Colon Carcinoma Metastatic in the Brain (tissue), 2 donors: ENCODE measurements around the gene STON1.

DNA sequence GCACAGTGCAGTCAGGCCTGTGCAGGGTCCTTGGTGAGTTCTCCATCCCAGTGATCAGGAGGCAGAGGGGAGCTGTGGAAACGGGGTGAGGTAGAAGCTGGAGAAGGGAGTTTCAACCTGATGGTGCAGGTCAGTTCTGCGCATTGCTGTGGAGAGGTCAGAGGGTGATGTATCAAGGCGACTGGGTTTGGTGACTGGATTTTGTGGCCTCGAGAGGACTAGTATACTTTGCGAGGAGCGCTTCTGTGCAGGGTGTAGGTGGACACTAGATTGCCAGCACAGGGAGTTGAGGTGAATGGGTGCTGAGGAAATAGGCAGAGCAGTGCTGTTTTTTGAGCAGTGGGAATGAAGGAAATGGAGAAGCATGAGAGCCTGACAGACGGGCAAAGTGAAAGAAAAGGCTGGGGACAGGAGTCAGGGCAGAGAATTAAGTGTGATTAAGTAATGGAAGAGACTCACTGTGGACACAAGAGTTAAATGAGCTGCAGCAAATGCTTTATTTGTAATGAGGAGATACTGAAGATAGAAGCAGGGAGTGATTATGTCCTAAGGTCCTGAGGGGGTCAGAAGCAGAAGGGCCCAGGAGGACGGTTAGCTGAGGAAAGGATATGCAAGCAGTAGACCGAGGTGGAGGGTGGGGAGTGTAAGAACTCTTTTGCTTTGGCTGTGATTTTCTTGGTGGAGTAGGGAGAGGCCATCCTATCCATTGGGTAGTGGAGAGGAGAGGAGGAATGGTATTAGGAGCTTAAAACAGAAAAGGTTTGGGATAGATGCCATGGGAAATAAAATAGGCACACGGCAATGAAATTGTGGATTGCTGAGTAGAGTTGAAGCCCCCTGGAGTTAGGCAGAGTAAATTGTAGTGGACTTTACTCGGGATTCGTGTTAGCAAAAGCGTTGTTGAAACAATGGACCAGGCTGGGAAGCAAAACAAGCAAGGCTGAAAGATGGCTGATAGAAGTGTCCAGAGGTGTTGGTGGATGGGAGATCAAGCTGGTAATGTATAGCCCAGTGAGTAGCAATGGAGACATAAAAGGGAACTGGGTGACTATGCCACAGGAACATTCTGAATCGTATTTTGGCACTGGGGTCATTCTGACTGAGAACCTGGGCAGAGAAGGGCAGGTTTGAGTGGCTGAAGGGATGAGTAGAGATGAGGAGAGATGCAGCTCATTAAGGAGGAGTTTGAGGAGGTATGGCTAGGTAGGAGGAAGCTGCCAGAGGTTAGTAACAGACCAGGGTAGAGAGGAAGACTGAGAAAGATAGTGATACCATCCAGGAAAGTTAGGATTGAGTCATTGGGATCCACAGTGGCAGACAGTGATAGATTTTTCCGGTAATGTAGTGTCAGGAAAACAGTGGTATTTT lies 23.1 kb downstream of the PPP1R21 start:
- PRO-cap, 2 experiments, result no peak in any of the 2 experiments

DNA sequence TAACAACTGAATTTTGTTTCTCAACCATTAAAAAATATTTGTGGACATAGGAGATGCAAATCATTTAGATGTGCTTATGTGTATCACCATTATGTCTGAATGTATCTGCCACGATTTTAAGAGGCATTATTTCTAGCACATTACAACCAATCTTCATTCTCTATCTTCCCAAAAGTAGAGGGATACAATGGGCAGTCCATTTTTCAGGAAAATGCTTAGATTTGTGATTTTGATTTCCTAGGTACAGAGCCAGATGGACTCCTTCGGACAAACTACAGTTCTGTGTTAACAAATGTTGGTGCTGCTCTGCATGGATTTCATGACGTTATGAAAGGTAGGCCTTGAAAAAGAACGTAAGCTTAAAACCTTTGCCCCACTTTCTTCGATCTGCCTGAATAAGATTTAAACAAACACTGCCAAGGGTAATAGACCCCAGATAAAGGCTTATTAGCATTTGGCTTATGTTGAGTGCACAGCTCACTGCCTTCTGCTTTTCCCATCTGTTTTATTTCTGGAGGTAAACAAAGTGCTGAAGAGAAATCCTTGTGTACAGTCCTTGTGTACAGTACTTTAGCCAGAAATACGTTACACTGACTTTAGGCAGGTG lies 39.2 kb downstream of the PPP1R21 start:
- PRO-cap, 2 experiments, result no peak in any of the 2 experiments

DNA sequence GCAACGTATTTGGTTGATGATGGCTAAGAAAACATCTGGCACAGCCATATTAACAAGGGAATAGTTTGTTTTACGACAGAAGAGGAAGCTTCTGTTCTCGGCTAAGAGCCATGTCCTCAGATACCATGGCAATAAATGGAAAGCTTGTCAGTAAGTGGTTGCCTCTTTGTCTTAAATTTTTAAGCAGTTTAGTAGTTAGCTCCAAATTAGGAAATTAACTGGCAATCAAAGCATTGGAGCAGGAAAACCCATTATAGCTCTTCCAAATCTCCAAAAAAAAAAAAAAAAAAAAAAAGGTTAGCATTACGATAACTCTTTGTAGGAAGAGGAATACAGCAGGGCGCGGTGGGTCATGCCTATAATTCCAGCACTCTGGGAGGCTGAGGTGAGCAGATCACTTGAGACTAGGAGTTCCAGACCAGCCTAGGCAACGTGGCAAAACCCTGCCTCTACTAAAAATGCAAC lies 4.5 kb upstream of the STON1 start:
- PRO-cap, 2 experiments, result no peak in any of the 2 experiments

GRCh38 chr2:48529645-48530928 lies at the start of gene STON1:
Gene STON1 (plus strand): TSS chr2:48530154.
- PRO-cap, 2 experiments, result no peak in any of the 2 experiments

GRCh38 chr2:49578841-49579308 lies 424.6 kb upstream of the FSHR start:
- PRO-cap, 2 experiments, result no peak in any of the 2 experiments

- PRO-cap, 2 experiments, result no peak in any of the 2 experiments
Observed at GRCh38 chr2:51012732-51013468, 19.0 kb downstream of the NRXN1 start.

- PRO-cap, 2 experiments, result no peak in any of the 2 experiments
Observed at GRCh38 chr2:52400737-52400950, 1367.0 kb upstream of the CHAC2 start.

DNA sequence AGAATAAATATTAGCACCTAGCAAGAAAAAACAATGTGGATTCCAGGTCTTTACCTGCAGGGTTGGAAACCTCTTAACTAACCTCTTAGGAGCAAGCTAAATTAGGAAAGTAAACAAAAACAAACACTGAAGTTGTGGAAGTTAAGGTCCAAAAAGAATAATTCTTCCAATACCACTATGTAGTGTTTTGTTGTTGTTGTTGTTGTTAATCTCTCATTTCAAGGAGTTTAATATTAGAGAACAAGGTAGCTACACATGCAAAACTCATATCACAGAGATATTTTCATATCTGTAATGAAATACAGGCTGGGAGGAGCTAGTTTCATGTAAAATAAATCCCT lies 1044.4 kb upstream of the CHAC2 start:
- PRO-cap, 2 experiments, result no peak in any of the 2 experiments

DNA sequence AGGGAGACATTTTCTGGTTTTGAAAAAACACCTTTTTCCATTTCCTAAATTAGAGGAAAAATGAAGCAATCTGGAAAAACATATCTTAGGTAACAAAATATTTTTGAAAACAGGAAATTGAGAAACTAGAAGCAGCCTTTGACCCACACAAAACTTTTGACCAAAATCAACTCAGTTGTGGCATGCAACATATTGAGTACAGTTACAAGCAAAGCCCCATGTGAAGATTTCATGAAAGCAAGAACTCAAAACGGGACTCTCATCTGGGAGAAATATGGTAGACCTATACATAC lies 28.5 kb upstream of the CHAC2 start:
- PRO-cap, 2 experiments, result no peak in any of the 2 experiments

DNA sequence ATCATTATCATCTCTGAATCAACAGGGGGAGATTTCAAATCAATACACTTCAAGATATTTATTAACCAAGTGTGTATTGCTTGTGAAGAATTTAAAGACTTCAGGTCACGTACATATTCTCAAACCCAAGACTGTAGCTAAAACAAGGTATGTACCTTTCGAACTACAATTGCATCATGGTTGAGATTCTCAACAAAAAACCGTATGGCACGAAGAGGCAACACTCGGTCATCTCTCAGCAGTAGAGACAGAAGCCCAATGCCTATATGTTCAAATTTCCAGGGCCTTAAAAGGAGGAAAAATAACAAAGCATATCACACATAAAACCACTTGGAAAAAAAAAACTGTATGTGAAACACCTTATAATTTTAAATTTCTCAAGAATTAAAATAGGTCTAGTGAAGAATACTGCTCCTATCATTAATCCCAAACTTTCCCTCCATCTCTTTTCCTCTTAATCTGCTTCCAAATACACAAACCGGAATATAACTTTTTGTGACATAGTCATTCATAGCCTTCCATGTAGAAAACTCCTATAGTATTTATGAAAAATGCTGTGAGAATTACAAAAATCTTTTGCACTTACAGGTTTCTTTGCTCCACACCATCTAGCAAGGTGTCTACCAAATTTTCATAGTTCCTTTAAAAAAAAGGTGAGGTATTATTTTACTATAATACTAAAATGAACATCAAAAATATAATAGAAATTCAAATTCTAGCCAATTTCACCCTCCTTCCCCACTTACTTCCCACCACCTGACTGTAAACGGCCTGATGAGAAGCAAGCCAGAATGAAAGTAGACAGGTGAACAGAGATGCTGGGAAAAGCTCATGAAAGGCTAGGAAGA lies 38.2 kb upstream of the GPR75 start:
- PRO-cap, 2 experiments, result no peak in any of the 2 experiments

DNA sequence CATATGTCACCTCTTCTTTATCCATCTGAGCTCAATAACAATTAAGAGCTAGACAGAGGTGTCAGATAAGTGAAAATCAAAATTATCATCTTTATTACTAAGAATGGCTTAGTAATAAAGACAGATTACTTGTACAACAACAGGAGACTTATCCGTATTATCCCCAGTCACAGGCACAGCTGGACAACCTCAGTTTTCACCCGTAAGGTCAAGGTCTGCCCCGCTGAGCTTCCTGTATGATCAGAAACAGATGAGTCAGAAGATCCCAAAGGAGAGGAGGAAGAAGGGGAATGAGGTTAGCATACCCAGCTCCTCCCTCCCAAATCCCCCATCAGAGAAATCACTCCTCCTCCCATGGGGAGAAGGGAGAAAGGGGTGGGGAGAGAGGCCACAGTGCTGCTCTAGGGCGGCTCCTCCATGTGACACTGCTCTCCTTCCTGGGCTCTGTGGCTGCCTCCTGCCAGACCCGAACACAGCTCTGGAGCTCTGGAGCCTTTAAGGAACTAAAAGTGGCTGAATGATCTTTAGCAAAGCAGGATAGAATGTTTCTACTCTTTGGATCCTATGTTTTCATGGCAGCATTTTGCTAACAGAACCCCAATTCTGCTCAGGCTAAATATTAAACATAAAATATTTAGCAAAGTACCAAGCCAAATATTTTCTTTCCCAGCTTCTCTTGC lies 53.7 kb upstream of the SPTBN1 start:
- PRO-cap, 2 experiments, result no peak in any of the 2 experiments

GRCh38 chr2:54415784-54417170 lies 39.9 kb upstream of the SPTBN1 start:
- PRO-cap, 2 experiments, result no peak in any of the 2 experiments

GRCh38 chr2:54432261-54432668 lies 23.9 kb upstream of the SPTBN1 start:
- PRO-cap, 2 experiments, result no peak in any of the 2 experiments

DNA sequence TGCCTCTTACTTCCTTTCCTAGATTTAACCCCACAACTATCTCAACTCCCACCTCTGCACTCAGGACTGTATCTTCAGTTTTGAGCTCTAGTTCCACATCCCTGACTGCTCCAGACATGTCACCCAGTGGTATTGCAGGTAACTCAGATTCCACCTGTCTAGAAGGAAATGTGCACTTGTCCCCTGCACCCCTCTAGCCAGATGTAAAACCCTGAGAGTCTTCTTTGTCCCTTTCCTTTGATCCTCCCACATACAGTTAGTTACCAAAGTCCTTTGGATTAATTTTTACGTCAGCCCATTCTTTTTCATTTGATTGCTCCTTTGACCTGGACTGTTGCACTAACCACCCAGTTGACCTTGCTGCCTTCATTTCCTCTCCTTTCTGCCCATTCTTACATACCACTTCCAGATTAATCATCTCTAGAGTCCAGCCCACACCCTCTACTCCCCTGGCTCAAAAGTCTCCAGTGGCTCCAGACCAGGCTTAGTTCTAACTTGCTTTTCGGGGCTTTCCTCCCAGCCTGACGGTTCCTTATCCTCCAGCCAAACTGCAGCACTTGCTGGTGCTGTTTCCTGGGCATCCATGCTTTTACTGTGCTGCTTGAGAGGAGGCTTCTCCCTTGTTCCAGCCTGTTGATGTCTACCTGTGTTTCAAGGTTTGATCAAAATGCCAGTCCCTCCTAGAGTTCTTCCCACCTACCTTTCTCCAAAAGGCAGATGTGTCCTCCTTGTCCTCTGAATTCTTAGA lies 99.2 kb downstream of the SPTBN1 start:
- PRO-cap, 2 experiments, result peak in 2 of 2 experiments; most common plus-strand start position 487 of the sequence (in 2); most common minus-strand start position 134 of the sequence (in 1)

DNA sequence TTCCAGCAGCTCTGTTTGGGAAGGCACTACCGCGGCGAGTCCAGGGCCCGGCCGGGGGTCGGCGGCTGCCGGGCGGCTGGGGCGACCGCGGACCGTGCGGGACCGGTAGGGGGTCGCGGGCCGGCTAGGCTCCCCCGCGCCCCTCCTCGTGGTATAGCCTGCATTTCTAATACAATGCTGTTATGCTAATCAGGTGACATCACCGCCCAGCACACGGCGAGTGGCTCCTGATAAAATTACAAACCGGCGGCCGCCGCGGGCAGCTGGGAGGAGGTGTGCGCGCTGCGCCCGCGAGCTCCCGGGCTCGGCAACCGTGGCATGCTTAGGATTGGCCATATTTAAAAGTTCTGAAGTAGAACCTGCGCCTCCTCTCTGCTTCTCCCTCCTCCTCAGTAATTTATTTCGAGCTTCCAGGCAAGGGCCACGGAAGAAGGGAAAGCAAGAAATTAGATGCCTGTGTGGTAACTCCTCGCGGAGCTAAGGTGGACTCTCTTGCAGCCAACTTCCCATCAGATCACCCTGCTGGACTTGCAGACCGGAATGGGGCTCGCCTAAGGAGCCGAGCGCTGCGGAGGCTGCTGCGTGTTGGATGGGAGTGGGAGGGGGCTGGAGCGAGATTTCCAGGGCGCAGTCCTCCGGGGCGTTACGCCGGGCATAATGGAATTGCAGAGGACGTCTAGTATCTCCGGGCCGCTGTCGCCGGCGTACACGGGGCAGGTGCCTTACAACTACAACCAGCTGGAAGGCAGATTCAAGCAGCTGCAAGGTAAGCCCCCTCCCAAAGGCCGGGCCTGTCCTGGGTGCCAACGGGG lies 102.2 kb downstream of the SPTBN1 start:
- PRO-cap, 2 experiments, result peak in 2 of 2 experiments; most common plus-strand start position 512 of the sequence (in 2); most common minus-strand start position 542 of the sequence (in 2)

- PRO-cap, 2 experiments, result peak in 2 of 2 experiments; most common plus-strand start chr2:54560293 (in 1); most common minus-strand start chr2:54560284 (in 2)
Observed at GRCh38 chr2:54560111-54561028, 104.2 kb downstream of the SPTBN1 start.

- PRO-cap, 2 experiments, result no peak in any of the 2 experiments
Observed at GRCh38 chr2:54579270-54580457, 123.5 kb downstream of the SPTBN1 start.

DNA sequence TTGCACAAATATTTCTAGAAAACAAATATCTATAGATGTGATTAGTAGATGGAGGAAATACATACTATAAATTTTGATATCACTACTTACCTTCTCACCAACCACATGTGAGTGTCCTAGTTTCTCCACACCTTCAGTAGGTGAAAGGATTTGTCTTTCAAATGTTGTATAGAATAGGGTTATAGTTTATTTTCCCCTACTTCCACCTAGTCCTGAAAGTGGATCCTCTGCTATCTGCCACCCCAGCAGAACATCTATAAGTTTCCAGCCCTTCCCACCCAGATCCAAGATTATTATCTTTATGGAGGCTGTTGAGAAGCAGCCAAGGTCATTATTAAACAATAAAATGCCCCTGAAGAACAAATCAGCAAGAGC lies 128.2 kb downstream of the SPTBN1 start:
- PRO-cap, 2 experiments, result no peak in any of the 2 experiments

DNA sequence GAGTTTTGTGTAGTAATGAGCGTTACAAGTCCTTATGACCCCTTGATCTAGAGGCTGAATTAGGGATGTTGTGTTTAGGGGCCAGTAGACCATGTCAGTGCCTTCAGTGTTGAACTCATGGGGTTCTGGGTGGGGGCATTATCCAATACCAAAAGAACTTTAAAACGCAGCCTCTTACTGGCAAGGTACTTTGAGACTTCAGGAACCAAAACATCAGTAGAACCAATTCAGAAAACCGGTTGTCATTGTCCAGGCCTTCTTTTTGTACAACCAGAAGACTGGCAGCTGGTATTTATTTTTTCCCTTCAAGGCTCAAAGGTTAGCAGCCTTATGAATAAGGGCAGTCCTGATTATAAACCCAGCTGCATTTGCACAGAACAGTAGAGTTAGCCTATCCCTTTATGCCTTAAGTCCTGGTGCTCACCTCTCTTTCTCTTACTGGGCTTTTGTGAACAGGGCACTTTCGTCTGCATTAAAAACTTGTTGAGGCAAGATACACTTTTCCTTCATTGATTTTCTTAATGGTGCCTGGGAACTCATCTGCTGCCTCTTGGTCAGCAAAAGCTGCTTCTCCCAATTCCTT lies 113.8 kb upstream of the EML6 start:
- PRO-cap, 2 experiments, result no peak in any of the 2 experiments

DNA sequence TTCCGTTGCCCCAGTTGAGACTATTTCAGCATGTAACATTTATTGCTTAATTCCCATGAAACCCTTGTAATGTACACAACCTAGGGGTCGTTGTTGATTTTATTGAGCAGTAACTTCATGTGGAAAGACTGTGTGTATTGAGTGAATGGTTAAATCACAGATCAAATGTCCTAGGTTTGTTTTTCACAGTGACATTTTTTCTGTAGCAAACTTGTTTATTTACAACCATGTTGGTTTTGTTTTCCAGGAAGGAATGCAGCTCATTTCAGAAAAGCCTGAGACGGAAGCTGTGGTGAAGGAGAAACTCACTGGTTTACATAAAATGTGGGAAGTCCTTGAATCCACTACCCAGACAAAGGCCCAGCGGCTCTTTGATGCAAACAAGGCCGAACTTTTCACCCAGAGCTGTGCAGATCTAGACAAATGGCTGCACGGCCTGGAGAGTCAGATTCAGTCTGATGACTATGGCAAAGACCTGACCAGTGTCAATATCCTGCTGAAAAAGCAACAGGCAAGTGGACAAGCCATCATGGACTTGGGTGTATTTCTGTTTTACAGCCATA lies 79.3 kb upstream of the EML6 start:
- PRO-cap, 2 experiments, result no peak in any of the 2 experiments